ENCODE data around the genes GABRR1 and LYRM2.

DNA sequence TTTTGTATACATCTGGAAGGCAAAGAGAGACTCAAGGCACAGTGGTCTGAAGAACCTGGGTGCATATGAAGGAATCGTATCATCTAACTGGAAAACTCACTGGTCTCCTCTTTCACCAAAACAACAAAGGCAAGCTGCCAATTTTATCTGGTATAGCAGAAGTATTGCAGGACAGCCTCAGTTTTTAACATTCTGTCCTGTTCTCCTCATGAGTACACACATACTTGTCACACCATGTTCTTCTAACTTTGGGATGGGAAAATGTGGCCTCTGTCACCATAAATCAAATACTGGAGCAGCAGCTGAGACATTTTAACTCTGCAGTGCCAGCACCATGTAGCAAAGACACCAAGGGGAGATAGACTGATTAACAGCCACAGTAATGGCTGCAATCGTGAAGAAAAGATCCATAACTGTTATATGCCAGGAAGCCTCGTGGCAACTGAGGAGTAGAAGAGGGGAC is 199.1 kb upstream of the CNR1 start:
- RRBS, result no CpG with 5 or more reads among the region's 3 CpGs

DNA sequence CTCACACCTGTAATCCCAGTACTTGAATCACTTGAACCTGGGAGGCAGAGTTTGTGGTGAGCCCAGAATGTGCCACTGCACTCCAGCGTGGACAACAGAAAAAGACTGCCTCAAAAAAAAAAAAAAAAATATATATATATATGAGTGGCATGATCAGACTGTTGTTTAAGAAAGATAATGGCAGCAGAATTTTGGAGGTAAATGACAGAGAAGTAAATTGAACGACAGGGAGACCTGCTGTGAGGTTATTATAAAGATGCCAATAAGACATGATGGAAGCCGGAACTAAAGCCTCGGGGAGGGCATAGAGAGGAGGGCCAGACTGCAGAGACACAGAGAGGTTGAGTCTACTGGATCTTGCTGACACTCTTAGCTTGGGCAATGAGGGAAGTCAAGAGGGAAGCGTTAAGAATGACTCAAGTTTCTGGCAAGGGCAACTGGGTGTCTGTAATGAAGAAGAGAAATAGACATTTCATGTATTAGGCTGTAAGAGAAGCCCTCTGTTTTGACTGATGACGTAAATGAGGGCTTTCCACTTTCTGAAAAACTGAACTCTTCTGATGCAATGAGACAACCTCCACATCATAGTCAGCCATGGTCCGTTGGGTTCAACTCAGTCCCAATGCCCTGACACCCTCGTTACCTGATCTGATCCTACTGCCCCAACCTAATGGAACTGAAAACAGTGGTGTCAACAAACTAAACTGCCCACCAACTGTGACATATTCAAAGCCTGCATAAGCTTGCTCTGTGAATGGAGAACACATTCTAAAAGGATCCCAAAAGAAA is 46.0 kb upstream of the PNRC1 start:
- RRBS, result no CpG with 5 or more reads among the region's 8 CpGs

- RRBS, result no CpG with 5 or more reads among the region's 2 CpGs
Measured at GRCh38 chr6:89085213-89085730, 4.7 kb downstream of the PNRC1 start.

GRCh38 chr6:89158994-89159672 is 13.3 kb downstream of the PM20D2 start:
- RRBS, result no CpG with 5 or more reads among the region's 4 CpGs

GRCh38 chr6:89217161-89217710 is at the start of gene GABRR1:
Gene GABRR1 (minus strand): TSS chr6:89217358.
- RRBS, result no CpG with 5 or more reads among the region's 8 CpGs

- RRBS, result no CpG with 5 or more reads among the region's 15 CpGs
Measured at GRCh38 chr6:89231107-89231422, 13.9 kb upstream of the GABRR1 start.

GRCh38 chr6:89375386-89376081 is 23.0 kb upstream of the UBE2J1 start:
- RRBS, result no CpG with 5 or more reads among the region's 3 CpGs

GRCh38 chr6:89433609-89434264 is 785 bp downstream of the ANKRD6 start:
- RRBS, result 7% methylated on average over 4 of the region's 34 CpGs

DNA sequence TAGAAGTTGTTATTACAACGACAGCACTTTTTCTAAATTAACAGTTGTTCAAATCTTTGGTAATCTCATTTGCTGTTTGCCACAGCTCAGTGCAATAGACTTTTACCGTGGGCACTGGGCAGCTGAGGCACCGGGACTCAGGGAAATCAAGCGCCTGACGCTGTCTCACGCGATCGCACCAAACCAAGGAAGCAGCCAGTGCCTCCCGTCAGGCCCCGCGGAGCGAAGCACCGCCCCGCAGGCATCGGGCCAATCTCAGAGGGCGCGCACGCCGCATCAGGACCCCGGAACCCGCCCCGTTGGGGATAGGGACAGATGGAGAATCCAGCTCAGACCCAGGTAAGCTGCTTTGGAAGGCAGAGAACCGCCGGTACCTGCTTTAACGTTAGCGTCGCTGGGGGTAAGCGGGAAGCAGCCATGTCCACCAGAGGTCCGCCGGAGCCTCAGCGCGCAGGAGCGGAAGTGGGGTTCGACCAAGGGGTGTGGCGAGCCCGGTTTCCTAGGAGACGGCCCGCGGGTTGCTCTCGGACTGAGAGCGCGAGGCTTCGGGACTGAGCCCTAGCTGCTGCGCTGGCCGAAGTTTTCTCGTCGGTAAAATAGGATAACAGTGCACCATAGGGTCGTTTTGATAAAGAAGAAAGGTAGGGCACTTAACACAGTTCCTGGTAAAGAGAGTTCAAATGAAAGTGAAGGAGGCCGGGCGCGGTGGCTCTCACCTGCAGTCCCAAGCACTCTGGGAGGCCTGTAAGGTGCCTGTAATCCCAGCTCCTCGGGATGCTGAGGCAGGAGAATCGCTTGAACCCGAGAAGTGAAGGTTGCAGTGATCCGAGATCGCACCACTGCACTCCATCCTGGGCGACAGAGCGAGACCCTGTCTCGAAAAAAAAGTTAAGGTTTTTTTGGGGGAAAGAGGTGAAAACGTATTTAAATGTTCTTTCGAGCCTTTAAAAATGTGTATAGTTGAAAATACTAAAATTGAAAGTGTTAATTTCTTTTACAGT is at the start of gene LYRM2:
Gene LYRM2, minus strand, starts transcription at position 450 of the 1,001 bp plus-strand sequence.
- RRBS, result 1% methylated on average over 17 of the region's 61 CpGs

GRCh38 chr6:89680479-89680983 is 42.0 kb upstream of the LYRM2 start:
- RRBS, result no CpG with 5 or more reads among the region's 8 CpGs

DNA sequence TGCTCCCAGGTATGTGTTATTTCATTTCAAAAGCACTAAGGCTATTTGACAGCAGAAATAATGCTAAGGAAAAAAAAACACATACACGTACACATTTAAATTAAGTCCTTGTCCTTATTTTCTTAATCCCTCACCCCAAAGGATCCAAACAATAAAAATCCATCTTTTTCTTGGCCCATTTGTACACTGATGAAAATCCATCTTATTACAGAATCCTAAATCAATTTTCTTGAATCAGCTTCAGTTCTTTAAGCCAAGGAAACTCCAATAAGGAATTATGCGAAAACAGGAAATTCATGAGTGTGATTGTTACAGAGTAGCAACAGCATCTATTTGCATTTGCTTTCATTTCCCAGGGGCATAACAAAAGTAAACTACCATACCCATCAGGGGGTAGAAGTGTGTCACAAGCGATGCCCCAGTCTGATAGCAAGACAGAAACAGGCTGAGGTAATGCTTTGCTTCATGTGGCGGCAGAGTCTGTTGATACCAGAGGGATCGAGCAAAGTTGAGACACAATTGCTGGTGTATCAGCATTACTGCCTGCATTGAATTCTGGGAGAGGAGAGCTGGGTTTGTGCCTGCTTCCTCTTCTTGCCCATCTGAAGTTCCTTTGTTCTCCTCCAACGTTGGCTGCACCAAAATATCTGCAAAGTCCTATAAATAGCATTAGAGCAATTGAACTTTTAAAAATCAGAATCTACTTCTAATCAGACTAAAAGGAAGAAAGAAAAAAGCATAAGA is 51.1 kb upstream of the LYRM2 start:
- RRBS, result no CpG with 5 or more reads among the region's 6 CpGs

DNA sequence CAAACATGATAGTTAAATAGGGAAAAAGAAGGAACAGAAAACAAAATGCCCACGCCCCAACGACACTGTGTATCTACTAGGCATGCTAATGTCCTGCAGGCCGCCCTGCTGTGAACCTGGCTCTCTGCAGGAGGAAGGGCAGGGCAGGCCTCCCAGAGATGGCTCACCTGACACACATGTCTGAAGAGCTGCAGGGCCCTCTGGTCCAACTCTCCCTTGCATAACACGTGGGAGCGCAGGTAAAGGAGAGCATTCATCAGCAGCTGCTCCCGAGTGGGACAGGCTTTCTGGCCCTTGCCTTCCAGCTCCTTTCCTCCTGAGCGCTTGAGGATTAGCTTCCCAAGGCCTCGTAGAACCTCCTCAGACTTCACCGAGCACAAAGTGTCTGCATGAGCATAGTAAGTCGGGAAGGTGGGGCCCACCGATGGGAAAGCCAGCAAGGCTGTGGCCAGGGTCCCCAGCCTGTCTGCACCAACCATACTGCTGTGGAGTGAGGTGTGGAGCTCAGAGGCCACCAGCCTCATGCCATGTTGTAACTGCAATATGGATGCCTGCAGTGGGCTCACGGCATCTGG is 53.8 kb upstream of the LYRM2 start:
- RRBS, result no CpG with 5 or more reads among the region's 12 CpGs

DNA sequence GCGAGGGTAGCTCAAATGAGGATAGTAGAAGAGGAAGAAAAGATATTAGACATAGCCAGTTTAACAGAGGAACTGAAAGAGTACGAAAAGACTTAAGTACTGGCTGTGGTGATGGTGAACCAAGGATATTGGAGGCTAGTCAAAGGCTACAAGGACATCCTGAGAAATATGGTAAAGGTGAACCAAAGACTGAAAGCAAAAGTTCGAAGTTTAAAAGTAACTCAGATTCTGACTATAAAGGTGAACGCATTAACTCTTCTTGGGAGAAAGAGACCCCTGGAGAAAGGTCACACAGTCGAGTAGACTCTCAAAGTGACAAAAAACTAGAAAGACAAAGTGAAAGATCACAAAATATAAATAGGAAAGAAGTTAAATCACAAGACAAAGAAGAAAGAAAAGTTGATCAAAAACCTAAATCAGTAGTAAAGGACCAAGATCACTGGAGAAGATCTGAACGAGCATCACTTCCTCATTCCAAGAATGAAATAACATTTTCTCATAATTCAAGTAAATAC is 31.8 kb upstream of the GJA10 start:
- RRBS, result no CpG with 5 or more reads among the region's 6 CpGs

- RRBS, result no CpG with 5 or more reads among the region's 4 CpGs
Measured at GRCh38 chr6:89868190-89869093, 25.8 kb upstream of the GJA10 start.

GRCh38 chr6:90186959-90188234 is 109.2 kb downstream of the BACH2 start:
- RRBS, result no CpG with 5 or more reads among the region's 13 CpGs

DNA sequence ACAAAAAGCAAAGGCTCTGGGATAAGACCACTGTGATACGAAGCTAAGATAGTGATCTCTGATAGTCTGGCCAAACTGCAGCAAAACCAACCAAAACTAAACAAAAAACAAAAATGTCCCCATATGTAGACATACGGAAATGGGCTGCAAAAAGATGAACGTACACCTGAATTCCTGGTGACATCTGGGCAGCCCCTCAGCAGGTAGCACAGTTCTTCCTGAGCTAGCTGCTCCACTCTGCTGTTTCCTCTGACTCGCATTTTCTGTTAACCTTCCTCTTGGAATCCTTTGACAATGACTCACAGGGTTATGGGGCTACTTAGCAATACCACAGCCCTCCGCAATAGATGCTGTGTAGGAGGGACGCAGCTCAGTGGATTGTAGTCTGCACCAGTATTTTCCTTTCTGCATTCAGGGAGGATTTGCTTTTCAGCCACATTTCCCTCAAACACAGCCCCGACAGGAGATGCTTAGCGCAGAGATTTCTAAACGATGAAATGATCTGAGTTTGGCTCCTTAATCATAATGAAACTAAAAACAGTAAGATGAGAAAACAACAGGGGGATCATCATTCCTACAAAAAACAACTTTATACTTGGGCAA is 12.4 kb downstream of the BACH2 start:
- RRBS, result no CpG with 5 or more reads among the region's 9 CpGs

DNA sequence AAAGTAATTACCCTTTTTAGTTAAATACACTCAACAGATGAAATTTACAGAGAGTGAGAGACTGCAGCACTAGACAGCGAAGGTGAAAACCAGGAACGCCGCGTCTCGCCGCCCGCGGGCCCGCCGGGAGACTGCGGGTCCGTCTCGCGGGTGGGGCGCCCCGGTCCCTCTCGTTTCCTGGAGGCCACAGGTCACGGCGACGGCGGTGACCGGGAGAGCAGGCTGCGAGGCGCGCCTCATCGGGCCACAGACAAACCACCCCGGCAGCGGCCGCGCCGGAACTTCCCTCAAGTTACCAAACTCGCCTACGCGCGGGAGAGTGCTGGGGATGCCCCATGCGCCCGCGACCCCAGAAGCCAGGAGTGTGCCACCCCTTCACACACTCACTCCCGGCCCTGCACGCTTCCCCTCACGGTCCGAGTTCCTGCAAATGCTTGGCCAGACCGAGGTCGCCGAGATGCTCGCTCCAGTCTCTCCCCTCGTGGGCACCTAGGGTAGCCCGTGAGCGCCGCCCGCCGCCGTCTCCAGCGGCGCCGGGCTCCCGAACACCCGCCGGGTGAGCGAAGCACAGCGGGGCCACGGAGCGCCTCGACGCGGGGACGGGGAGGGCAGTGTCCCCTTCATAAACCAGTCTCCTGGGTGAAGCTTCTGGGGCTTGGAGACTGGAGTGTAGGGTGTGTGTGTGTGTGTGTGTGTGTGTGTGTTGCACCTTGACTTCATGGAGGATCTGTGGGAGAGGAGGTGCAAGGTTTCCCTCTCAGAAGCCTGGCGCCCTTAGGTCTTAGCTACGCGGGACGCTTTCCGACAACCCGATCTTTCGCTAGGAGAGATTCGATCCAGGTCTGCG is 1.4 kb downstream of the BACH2 start:
- RRBS, result 92% methylated on average over 23 of the region's 76 CpGs

DNA sequence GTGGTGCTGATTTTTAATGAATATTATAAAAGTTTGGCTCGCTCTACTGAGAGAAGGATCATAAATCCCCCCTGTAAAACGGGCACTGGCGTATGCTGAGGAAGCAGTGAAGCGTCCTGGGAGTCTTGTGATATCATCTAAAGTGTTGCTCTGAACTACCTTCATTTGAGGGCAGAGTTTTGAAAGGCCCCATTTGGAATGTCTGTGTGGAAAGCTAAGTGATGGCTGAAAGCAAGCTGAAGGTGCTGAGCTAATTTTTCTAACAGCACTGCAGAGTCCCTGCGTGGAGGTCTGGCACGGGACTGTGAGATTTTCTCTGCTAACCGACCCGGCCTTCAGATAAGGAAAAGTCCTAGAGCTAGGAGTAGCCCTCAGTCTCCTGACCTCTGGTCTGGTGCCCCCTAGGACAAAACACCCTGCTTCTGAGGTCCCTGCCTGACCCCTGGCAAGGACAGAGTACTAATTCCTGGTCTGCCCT is 1.3 kb upstream of the BACH2 start:
- RRBS, result no CpG with 5 or more reads among the region's 8 CpGs

GRCh38 chr6:90369240-90369607 is 72.6 kb upstream of the BACH2 start:
- RRBS, result no CpG with 5 or more reads among the region's 7 CpGs

GRCh38 chr6:90375432-90376235 is 79.0 kb upstream of the BACH2 start:
- RRBS, result no CpG with 5 or more reads among the region's 8 CpGs